Psoas muscle (tissue), 2 donors: ENCODE data around the genes ADAD1 and SLC25A31.

DNA sequence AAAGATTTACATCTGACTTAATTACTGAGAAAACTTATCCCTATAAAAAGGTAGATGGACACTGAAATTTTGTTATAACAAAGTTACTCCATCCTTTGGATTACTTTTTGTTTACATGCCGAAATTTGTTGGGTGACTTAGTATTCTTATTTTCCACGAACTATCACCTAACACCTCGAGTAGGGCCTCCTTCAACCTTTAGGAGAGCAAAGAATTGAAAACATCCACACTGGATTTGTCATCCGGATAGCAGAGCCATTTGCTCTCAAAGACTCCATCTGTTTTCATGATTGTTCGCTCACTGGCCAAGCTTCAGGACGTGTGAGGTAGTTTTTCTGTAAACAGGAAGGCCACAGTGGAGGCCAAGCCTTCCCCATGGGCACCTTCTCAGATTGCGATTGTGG is at the start of gene ADAD1:
Gene ADAD1 (plus strand): TSS at position 338 of the 404 bp plus-strand sequence.
- PRO-cap, 2 experiments, result no peak in any of the 2 experiments

DNA sequence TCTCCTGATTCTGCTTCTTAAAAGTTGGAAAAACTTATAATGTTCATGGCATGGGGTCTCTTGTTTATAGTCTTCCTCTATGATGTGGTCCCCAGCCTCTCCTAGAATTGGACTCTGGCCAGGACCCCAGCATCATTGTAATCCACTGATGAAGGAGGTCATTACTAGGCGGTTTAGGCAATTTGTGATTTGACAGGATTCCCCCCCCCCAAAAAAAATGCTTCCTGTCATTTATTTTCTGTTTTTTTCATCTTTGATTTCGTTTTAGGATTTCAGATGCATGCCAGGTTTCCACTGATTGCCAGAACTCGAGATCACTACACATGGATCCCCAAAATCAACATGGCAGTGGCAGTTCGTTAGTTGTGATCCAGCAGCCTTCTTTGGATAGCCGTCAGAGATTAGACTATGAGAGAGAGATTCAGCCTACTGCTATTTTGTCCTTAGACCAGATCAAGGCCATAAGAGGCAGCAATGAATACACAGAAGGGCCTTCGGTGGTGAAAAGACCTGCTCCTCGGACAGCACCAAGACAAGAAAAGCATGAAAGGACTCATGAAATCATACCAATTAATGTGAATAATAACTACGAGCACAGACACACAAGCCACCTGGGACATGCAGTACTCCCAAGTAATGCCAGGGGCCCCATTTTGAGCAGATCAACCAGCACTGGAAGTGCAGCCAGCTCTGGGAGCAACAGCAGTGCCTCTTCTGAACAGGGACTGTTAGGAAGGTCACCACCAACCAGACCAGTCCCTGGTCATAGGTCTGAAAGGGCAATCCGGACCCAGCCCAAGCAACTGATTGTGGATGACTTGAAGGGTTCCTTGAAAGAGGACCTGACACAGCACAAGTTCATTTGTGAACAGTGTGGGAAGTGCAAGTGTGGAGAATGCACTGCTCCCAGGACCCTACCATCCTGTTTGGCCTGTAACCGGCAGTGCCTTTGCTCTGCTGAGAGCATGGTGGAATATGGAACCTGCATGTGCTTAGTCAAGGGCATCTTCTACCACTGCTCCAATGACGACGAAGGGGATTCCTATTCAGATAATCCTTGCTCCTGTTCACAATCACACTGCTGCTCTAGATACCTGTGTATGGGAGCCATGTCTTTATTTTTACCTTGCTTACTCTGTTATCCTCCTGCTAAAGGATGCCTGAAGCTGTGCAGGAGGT is 5.1 kb downstream of the SPRY1 start:
- PRO-cap, 2 experiments, result peak in 1 of 2 experiments; most common plus-strand start position 749 of the sequence (in 1); most common minus-strand start position 543 of the sequence (in 1)

- PRO-cap, 2 experiments, result no peak in any of the 2 experiments
Observed at GRCh38 chr4:123444050-123444945, 47.7 kb downstream of the SPRY1 start.

GRCh38 chr4:123546037-123546566 is 149.5 kb downstream of the SPRY1 start:
- PRO-cap, 2 experiments, result no peak in any of the 2 experiments

- PRO-cap, 2 experiments, result no peak in any of the 2 experiments
Observed at GRCh38 chr4:123566514-123566894, 169.9 kb downstream of the SPRY1 start.

DNA sequence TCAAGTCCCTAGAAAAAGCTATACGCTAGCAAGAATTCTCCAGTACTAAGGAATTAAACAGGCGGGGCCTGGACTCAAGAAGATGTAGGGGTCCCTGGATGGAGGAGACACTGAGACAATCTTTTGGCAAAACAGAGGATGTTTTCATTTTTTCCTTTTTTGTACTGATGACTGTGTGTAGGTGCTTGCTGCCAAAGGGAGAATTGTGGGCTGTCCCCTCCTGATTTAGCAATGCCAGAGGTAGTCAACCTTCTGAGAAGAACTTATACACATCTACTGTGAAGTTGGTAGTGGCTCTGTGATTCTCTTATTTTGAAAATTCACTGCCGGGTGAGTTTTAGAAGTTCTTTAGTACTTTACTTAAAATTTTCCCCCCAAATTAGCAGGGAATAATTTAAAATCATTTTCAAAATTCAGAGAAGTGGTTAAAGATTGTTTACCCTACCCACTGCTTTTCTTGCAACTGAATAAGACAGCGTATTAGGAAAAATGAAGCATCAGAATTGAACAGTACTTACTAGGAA is 391.2 kb downstream of the SPRY1 start:
- PRO-cap, 2 experiments, result no peak in any of the 2 experiments

DNA sequence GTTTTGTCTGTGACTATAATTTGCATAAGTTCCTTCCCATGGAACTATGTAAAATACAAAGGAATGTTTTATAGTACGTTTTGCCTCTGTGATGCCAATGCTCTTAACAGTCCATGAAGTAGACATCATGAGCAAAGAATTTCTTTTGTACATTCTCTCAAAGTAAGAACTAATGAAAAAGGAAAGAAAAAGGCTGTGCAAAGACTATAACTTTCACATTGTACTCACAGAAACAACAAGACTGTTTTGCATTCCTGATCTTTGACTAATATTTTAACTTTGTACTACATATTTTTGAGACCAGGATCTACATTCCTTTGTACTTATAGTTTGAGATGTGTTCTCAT is 589.8 kb downstream of the SPRY1 start:
- PRO-cap, 2 experiments, result no peak in any of the 2 experiments

GRCh38 chr4:124710981-124711830 is 1.3 kb downstream of the ANKRD50 start:
- PRO-cap, 2 experiments, result peak in 1 of 2 experiments; most common plus-strand start chr4:124711597 (in 1)

- PRO-cap, 2 experiments, result no peak in any of the 2 experiments
Observed at GRCh38 chr4:125315518-125315900, 754 bp downstream of the FAT4 start.

DNA sequence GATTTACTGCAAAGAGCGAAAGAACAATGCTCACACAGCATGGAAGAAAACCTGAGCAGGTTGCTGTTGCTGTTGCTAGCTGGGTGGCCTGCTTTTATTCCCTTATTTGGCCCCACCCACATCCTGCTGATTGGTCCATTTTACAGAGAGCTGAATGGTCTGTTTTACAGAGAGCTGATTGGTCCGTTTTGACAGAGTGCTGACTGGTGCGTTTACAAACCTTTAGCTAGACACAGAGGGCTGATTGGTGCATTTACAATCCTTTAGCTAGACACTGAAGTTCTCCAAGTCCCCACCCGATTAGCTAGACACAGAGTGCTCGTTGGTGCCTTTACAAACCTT is 940.8 kb downstream of the FAT4 start:
- PRO-cap, 2 experiments, result no peak in any of the 2 experiments

DNA sequence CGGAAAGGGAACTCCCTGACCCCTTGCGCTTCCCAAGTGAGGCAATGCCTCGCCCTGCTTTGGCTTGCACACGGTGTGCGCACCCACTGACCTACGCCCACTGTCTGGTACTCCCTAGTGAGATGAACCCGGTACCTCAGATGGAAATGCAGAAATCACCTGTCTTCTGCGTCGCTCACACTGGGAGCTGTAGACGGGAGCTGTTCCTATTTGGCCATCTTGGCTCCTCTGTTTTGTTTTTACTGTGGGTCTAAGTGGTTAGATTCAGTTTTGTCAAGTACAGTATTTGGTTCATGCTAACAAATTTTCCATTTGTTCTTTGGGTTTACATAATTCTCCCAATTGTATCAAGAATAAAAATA is 23.2 kb downstream of the INTU start:
- PRO-cap, 2 experiments, result no peak in any of the 2 experiments

DNA sequence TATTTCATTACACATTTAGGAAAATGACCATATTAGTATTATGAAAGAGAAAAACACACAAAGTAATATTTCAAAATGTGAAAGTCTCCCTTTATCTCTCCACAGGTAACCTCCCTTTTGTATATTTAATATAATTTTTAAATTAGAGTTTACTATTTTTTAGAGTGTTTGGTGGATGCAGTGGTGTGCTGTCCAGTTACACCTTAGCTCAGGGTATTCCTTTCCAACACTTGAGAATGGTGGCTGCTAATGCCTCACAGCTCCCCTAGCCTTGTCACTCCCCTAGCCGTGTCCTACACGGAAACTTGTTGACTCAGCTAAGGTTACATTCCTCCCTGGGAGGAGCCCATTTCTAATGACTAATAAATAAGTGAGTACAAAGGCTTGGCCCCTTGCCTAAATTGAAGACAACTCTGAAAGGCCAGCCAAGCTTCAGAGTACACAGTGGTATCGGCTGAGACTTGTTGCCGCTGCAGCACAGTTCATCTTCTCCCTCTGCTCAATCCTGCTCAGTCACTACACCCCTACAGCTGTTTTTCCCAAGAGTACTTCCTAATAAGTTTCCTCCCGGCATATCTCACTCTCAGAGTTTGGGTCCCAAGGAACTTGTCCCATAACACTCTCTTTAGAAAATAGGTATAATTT is 21.3 kb upstream of the SLC25A31 start:
- PRO-cap, 2 experiments, result no peak in any of the 2 experiments

DNA sequence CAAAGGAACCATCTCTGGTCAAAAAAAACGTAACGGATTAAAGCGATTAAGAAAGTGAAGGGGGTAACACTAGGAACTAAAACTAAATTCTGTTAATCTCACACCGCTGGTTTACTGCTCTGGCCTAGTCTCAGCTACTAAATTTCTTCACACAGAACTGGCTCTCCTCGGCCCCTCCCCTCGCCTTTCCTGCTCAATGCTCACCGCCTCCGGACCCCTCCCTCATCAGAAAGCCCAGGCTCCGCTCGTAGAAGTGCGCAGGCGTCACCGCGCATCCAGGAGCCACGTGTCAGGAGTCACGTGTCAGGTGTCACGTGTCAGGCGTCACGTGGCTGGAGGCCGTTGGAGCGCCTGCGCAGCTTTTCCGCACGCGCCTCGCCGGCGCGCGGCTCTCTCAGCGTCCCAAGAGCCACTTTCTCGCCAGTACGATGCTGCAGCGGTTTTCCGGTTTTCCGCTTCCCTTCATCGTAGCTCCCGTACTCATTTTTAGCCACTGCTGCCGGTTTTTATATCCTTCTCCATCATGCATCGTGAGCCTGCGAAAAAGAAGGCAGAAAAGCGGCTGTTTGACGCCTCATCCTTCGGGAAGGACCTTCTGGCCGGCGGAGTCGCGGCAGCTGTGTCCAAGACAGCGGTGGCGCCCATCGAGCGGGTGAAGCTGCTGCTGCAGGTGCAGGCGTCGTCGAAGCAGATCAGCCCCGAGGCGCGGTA is at the start of gene SLC25A31:
Gene SLC25A31 (plus strand): TSS at position 378 of the 711 bp plus-strand sequence.
- PRO-cap, 2 experiments, result no peak in any of the 2 experiments

GRCh38 chr4:127973592-127974087 is 8.4 kb downstream of the ABHD18 start:
- PRO-cap, 2 experiments, result no peak in any of the 2 experiments

DNA sequence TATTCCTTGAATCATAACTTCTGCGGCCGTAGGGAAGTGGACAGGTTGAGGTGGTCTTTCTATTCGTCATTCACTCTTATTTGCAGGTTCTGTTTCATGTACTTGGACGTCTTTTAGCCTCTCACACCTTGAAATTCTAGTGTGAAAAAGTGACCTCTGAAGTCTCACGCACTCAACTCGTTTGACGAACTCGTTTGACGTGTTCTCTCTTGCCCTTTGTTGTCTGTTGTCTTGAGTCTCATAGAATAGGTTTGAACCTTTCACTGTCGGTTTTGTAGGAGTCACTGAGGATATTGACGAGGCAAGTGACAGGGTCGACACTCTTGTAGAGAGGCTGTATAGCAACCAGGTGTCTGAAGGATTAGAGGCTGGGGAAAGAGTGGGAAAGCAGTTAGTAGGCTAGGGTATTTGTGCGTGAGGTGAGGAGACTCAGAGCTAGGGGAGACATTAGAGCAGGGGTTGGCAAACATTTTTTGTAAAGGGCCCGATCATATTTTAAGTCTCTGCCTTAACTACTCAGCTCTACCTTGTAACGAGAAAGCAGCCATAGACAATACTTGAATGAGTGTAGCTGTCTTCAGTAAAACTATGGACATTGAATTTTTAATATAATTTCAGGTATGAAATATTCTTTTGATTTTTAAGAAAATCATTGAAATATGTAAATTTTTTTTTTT is 1.2 kb upstream of the PGRMC2 start:
- PRO-cap, 2 experiments, result no peak in any of the 2 experiments

GRCh38 chr4:128349746-128350181 is 62.2 kb upstream of the PGRMC2 start:
- PRO-cap, 2 experiments, result no peak in any of the 2 experiments

GRCh38 chr4:128529049-128529456 is 241.4 kb upstream of the PGRMC2 start:
- PRO-cap, 2 experiments, result no peak in any of the 2 experiments

DNA sequence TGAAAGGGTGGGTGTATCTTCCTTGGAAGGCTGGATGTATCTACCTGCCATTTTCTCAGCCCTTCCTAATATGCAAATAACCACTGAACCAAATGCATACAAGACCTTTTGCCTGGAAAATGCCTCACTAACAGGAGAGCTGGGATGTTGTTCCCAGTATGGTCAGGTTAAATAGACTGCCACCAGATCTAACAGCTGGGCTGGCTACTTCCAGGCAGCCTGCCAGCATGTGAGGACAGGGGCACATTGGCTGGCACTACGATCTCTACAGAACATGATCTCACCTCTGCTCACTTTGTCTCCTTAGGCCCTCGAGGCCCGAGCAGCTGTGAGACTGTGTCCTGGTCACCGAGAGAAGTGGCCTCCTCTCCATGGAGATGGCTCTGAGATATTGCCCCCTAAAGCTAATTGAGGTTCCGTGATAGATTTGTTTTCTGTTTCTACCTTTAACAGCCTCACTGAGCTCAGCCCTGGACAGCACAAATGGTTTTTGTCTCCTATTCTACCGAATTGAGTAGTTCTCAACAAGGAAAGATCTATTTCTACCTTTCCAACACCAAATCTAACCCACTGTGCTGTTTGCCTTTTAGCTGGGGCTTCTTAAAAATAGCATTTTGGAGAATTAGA is 225.2 kb upstream of the JADE1 start:
- PRO-cap, 2 experiments, result peak in 1 of 2 experiments; most common plus-strand start position 331 of the sequence (in 1)

DNA sequence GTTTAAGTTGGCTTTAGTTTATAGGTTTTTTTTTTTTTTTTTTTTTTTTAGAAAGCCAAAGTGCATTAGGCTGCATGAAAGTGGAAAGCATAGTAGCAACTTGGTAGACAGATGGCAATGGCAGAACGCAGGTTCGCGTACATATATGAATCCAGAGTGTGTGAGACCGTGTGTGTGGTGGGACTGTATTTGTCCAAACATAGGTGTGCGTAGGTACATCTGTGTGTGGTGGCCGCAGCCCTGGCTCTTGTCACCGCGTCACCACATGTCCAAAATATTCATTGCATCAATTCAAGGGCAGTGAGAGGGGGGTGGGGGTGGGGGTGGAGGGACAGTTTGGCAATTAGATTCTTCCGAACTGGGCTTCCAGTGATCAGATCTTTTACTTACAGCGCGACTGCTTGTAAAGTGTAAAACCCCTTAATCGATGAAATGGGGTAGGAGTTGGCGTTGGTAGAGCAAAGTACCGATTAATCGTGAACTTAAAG is 970 bp downstream of the JADE1 start:
- PRO-cap, 2 experiments, result peak in 2 of 2 experiments; most common minus-strand start position 249 of the sequence (in 2)

DNA sequence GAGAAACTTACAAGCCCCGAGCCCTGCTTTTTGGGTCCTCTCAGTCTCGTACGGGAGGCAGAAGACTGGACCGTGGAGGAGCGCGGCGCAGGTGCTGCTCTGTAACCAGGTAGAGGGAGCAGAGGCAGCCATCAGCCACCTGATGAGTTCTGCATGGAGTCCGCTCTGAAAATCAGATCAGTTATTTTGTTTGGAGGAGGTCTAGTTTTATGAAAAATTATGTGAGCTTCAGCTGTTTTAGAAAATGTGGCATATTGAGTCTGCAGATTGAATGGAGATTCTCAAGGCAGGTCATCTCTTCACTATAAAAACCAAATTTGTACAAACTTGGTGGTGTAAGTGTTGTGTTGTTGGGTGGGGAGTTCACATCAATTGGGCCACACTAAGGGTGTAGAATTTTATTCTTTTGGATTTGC is 61.4 kb downstream of the JADE1 start:
- PRO-cap, 2 experiments, result no peak in any of the 2 experiments